H1 (cell line): ENCODE measurements around the genes ARL5C, NEUROD2 and PPP1R1B.

GRCh38 chr17:39096512-39096865, 54.9 kb downstream of the PLXDC1 start:
- RRBS, result no CpG with 5 or more reads among the region's 7 CpGs
CAGE:
- cytosol, long polyA plus RNA, result no peak
- long polyA plus RNA, result no peak
- nucleus, long polyA plus RNA, result no peak

DNA sequence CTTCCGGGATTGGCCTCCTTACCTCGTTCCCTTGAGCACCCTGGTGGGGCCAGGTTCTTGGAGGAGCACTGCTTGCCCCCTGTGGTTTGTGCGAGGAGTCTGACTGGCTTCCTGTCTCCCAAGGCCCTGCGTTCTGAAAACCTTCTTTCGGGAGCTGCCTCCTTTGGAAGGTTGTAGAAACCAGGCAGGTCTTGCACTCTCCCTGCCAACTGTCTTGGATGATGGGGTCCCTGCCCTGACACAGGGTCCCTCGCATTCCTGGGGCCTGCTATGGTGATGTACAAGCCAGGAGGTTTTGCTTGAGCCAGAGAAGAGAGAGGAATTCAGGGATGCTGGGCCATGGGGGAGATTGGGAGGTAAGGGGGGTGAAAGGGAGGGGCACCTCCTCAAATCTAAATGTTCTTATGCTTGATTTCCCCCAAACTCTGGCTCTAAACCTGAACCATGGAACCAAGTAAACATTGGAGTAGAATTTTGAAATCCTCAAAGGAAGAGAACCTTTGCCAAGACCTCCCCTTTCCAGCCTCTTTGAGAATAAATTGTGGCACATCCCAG, 19.6 kb downstream of the PLXDC1 start:
- RRBS, result no CpG with 5 or more reads among the region's 6 CpGs
CAGE:
- cytosol, long polyA plus RNA, result no peak
- long polyA plus RNA, result no peak
- nucleus, long polyA plus RNA, result no peak

DNA sequence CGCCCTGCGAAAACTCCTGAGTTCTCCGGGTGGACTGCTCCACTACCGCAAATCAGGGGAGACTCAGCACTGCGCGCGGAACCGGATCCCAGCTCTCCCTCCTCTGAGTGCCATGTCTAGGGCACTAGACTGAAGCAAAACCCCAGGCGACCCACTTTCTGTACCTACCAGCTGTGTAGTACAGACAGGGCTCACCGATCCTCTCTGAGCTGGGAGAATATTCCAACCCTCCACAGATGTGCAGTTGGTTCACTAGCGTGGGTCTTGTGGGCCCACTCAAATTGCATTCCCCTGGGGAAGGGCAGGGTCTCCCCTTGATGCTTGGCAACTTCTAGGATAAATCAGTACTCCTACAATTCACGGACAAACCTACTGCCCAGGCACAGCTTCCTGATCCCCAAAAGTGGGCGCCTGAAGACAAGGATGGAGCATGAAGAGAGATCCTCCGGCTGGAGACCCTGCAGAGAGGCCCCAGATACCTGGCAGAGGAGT, at the start of gene ARL5C:
Gene ARL5C, minus strand, starts transcription at position 131 of the 492 bp plus-strand sequence.
- RRBS, result 37% methylated on average over 8 of the region's 14 CpGs
CAGE:
- cytosol, long polyA plus RNA, result no peak
- long polyA plus RNA, result no peak
- nucleus, long polyA plus RNA, result no peak

- RRBS, result 30% methylated on average over 2 of the region's 24 CpGs
CAGE:
- cytosol, long polyA plus RNA, result no peak
- long polyA plus RNA, result no peak
- nucleus, long polyA plus RNA, result no peak
Measured at GRCh38 chr17:39194232-39195332, 2.9 kb downstream of the CACNB1 start.

- RRBS, result no CpG with 5 or more reads among the region's 21 CpGs
CAGE:
- cytosol, long polyA plus RNA, result no peak
- long polyA plus RNA, result no peak
- nucleus, long polyA plus RNA, result no peak
Measured at GRCh38 chr17:39199623-39200124, 409 bp upstream of the RPL19 start.

DNA sequence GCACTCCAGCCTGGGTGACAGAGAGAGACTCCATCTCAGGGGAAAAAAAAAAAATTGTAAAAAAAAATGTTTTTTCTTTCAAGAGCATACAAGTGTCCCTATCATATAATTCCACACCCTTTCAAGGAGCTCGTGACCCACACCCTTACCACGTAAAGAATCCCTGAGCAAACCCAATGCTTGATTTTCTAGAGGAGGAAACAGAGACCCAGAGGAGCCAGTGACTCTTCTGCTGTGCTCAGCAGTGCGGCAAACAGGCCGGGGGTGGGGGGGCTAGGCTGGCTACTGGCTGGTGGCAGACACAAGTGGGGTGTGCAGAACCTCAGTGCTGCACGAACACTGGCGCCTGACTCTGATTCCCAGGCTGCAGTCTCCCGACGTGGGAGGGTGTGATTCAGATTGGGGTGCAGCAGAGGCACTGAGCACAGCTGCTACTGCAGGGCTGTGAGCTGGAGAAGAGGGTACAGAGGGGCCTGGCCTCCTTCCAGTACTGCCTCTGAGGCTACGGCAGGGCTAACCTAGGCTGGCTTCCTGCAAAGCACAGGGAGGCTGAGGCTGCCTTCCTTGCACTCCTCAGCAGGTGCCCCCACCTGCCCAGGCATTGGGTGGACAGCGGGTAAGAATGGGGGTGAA, 8.0 kb downstream of the RPL19 start:
- RRBS, result no CpG with 5 or more reads among the region's 10 CpGs
CAGE:
- cytosol, long polyA plus RNA, result no peak
- long polyA plus RNA, result no peak
- nucleus, long polyA plus RNA, result no peak

GRCh38 chr17:39212772-39213459, 12.8 kb downstream of the STAC2 start:
- RRBS, result 82% methylated on average over 8 of the region's 16 CpGs
CAGE:
- cytosol, long polyA plus RNA, result no peak
- long polyA plus RNA, result no peak
- nucleus, long polyA plus RNA, result no peak

DNA sequence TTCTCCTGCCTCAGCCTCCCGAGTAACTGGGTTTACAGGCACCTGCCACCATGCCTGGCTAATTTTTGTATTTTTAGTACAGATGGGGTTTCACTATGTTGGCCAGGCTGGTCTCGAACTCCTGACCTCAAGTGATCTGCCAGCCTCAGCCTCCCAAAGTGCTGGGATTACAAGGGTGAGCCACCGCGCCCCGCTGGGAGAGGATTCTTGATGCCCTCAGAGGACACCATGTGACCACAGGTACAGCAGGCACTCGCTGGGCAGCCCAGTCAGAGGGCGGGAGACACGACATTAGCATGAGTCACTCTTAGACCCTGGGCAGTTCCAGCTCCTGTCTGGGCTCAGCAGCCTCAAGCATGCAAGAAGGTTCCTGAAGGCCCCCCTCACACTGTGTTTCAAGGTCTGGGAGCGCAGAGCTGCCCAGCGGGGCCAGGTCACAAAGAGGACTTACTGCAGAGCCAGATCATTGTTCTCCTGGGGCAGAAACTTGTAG, 11.9 kb downstream of the STAC2 start:
- RRBS, result no CpG with 5 or more reads among the region's 10 CpGs
CAGE:
- cytosol, long polyA plus RNA, result no peak
- long polyA plus RNA, result no peak
- nucleus, long polyA plus RNA, result no peak

DNA sequence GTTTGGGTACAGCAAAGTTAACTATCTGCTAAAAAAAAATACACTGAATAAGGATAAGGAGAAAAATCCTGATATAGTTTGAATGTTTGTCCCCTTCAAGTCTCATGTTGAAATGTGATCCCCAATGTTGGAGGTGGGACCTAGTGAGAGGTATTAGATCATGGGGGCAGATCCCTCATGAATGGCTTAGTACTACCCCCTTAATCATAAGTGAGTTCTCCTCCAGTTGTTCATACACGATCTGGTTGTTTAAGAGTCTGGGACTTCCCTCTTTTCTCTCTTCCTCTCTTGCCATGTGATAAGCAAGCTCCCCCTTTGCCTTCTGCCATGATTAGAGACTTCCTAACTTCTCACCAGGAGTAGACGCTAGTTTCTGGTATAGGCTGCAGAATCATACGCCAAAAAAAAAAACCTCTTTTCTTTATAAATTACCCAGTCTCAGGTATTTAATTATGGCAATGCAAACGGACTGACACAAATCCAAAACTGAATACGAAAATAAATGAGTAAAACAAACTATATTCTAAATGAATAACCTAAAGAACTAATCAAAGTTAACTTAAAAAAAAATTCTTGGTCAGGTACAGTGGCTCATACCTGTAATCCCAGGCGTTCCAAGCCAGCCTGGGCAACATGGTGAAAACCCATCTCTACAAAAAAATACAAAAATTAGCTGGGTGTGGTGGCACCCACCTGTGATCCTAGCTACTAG, 75.5 kb downstream of the FBXL20 start:
- RRBS, result no CpG with 5 or more reads among the region's 6 CpGs
CAGE:
- cytosol, long polyA plus RNA, result no peak
- long polyA plus RNA, result no peak
- nucleus, long polyA plus RNA, result no peak

DNA sequence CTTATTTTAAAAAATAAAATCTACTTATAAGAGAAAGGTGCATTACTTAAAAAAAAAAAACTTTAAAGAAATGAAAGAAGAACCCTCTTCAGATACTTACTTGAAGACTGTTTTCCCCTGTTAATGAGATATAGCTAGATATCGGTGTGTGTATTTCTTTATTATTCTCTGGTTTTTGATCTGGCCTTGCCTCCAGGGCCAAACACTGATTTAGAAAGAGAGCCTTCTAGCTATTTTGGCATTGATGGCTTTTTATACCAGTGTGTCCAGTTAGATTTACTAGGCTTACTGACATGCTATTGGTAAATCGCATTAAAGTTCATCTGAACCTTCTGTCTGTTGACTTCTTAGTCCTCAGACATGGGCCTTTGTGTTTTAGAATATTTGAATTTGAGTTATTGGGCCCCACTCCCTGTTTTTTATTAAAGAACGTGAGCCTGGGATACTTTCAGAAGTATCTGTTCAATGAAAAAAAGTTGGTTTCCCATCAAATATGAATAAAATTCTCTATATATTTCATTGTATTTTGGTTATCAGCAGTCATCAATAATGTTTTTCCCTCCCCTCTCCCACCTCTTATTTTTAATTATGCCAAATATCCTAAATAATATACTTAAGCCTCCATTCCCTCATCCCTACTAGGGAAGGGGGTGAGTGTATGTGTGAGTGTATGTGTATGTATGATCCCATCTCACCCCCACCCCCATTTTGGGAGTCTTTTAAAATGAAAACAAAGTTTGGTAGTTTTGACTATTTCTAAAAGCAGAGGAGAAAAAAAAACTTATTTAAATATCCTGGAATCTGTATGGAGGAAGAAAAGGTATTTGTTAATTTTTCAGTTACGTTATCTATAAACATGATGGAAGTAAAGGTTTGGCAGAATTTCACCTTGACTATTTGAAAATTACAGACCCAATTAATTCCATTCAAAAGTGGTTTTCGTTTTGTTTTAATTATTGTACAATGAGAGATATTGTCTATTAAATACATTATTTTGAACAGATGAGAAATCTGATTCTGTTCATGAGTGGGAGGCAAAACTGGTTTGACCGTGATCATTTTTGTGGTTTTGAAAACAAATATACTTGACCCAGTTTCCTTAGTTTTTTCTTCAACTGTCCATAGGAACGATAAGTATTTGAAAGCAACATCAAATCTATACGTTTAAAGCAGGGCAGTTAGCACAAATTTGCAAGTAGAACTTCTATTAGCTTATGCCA, 72.2 kb downstream of the CDK12 start:
- RRBS, result no CpG with 5 or more reads among the region's 8 CpGs
CAGE:
- cytosol, long polyA plus RNA, result no peak
- long polyA plus RNA, result no peak
- nucleus, long polyA plus RNA, result no peak

- RRBS, result no CpG with 5 or more reads among the region's 3 CpGs
CAGE:
- cytosol, long polyA plus RNA, result no peak
- long polyA plus RNA, result no peak
- nucleus, long polyA plus RNA, result no peak
Measured at GRCh38 chr17:39535164-39536176, 72.2 kb downstream of the NEUROD2 start.

- RRBS, result no CpG with 5 or more reads among the region's 42 CpGs
CAGE:
- cytosol, long polyA plus RNA, result no peak
- long polyA plus RNA, result no peak
- nucleus, long polyA plus RNA, result no peak
Measured at GRCh38 chr17:39607394-39608250, at the start of gene NEUROD2. TSS of gene NEUROD2 (minus strand) at chr17:39607920.

DNA sequence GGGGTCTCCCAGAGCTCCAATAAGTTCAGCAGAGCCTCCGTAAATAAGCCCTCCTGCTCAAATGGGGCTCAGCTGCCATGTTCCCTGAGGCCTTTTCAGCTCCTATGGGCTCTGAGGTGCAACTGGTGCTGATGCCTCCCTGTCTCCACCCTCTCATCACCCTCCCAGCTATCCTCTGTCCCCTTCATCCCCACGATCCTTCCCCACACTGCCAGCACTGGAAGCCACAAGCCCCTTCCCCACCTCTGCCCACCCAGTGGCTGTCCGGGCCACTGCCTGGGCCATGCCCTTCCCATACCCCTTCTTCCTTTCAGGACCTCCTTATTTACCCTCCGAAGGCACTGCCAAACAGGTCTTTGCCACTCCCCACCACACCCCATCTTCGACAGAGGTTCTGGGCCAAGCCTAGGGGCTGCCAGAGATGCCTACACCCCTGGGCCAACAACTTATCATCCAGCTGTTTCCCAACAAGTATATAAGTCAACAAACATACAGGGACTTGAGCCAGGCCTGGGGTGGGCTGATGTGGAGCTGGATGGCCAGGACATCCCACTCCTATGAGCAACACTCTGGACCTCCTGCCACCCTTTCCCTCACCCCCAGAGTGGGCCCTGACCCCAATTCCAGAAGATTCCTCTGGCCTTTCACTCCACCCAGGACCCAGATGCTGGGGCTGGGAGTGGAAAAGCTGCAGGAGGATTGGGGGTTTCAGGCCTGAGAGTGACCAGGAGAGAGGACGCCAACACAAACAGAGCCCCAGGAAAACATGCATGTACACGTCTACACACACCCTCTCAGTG, 1.5 kb upstream of the PPP1R1B start:
- RRBS, result no CpG with 5 or more reads among the region's 7 CpGs
CAGE:
- cytosol, long polyA plus RNA, result no peak
- long polyA plus RNA, result no peak
- nucleus, long polyA plus RNA, result no peak

DNA sequence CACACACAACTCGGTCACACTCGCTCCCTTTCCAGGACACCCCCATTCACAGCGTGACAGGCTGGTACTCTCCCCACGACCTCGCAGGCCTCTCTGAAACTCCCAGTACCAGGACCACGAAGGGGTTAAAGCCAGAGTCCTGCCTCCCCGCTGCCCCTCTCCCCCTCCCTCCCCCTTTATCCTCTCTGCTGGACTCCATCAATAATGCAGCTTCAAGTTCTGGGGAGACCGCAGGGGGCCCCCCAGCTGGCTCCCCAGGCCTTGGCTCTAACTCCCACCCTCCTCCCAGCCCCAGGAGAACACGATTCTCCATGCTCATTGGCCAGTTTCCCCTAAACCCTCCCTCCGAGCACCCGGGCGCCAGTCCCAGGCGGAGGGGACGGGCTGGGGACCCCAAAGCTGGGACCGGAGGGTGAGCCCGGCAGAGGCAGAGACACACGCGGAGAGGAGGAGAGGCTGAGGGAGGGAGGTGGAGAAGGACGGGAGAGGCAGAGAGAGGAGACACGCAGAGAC, at the start of gene PPP1R1B:
Gene PPP1R1B, plus strand, starts transcription at position 424 of the 513 bp plus-strand sequence.
- RRBS, result 1% methylated on average over 5 of the region's 20 CpGs
CAGE:
- cytosol, long polyA plus RNA, result start-site peak on the plus strand centred at position 393 of the sequence, 63 bp wide, 294 reads
- long polyA plus RNA, result start-site peak on the plus strand centred at position 422 of the sequence, 98 bp wide, 378 and 170 reads in 2 replicates
- nucleus, long polyA plus RNA, result start-site peak on the plus strand centred at position 399 of the sequence, 7 bp wide, 75 reads

- RRBS, result no CpG with 5 or more reads among the region's 12 CpGs
CAGE:
- cytosol, long polyA plus RNA, result no peak
- long polyA plus RNA, result no peak
- nucleus, long polyA plus RNA, result no peak
Measured at GRCh38 chr17:39660113-39660646, 5.0 kb upstream of the TCAP start.

- RRBS, result no CpG with 5 or more reads among the region's 13 CpGs
CAGE:
- cytosol, long polyA plus RNA, result no peak
- long polyA plus RNA, result no peak
- nucleus, long polyA plus RNA, result no peak
Measured at GRCh38 chr17:39677472-39678130, 9.3 kb downstream of the PNMT start.

- RRBS, result no CpG with 5 or more reads among the region's 12 CpGs
CAGE:
- cytosol, long polyA plus RNA, result no peak
- long polyA plus RNA, result no peak
- nucleus, long polyA plus RNA, result no peak
Measured at GRCh38 chr17:39711746-39712246, 11.9 kb downstream of the ERBB2 start.

DNA sequence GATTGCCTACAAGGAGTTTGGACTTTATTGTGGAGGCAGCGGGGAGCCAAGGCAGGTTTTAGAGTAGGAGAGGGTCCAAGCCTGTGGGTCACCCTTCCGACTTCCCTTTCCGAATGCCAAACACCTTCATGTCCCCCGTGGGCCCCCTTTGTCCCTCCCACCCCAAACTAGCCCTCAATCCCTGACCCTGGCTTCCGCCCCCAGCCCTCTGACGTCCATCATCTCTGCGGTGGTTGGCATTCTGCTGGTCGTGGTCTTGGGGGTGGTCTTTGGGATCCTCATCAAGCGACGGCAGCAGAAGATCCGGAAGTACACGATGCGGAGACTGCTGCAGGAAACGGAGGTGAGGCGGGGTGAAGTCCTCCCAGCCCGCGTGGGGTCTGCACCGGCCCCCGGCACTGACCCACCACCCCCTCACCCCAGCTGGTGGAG, 7.2 kb downstream of the MIEN1 start:
- RRBS, result 94% methylated on average over 7 of the region's 19 CpGs
CAGE:
- cytosol, long polyA plus RNA, result no peak
- long polyA plus RNA, result no peak
- nucleus, long polyA plus RNA, result no peak

- RRBS, result under 1% methylated on average over 7 of the region's 31 CpGs
CAGE:
- cytosol, long polyA plus RNA, result no peak
- long polyA plus RNA, result no peak
- nucleus, long polyA plus RNA, result no peak
Measured at GRCh38 chr17:39739036-39739879, 1.5 kb downstream of the GRB7 start.

- RRBS, result no CpG with 5 or more reads among the region's 6 CpGs
CAGE:
- cytosol, long polyA plus RNA, result no peak
- long polyA plus RNA, result no peak
- nucleus, long polyA plus RNA, result no peak
Measured at GRCh38 chr17:39753110-39753482, 15.4 kb downstream of the GRB7 start.